Metastatic Pancreatic Carcinoma in the Ovary (tissue), 1 donor: ENCODE measurements around a stretch of chr4.

DNA sequence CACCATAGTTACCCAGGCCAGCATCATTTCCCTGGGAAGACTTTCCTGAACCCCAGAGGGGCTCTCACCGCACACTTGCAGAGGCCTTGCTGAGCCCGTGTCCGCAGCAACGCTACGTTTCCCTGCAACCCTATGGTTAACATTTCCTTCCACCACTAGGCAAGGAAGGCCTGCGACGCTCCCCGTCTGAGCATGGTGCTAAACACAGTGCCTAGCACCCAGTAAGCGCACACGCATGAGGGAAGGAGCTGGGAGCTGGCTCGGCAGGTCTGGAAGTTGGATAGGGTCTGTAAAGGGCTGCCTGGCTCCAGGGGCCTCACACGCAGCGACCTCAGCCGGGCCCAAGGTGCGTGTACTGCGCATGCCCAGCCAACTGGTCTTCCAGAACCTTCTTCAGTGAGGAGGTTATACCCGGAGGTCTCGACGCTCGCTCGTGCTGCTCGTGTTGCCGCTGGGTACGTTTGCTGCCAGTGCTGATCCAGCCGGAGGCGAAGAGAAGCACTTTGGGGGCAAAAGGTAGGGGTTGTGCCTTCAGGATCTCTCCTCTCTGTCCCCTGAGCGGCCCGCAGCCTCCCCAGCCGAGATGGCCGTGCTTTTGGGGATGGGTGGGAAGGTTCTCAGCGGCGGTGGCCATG, 3.6 kb upstream of the CXCL9 start:
- PRO-cap, result no peak

DNA sequence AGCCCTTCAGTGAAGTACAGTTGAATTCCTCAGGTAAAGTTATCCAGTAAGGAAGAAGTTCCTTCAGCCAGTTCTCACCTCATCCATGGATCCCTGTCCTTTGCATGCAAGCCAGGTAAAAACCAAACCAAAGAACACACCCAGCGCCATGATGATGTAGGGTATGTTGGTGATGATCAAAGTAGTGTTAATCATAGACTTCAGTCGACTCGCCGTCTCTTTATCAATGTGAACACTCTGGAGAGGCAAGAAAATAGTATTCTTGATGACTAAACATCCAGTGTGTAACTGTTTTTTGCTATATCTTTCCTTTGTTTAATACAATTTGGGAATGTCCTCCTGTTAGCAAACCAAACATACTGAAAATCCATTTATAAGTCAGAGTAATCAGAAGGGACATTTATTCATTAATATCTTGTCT, 15.0 kb upstream of the NUP54 start:
- PRO-cap, result no peak

DNA sequence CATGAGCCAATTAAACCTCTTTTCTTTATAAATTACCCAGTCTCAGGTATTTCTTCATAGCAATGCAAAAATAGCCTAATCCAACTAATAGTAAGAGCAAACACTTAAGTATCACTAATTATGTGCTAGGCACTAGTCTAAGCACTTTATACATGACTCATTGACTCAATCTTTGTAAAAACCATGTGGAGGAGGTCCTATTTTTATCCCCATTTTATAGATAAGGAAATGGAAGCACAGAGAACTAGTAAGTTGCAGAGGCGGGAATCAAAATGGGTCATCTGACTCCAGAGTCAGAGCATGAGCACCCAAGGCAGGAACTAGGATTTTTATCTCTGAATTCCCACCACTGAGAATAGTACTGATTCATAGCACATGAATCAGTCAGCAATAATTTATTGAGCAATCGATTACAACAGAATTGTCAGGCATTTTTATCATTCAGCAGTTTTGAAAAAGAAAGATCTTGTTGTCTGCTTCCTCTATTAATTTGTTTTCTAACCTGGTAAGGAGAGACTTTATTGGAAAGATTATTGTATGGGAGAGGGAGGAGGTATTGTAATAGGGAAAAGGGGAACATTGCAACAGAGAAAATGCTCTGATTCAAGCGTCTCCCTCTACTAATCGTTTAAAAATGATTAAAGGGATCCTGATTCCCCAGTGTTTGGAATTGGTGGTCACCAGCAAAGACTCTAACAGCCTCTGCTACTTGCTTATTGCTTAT, 19.2 kb downstream of the SCARB2 start:
- PRO-cap, result no peak

DNA sequence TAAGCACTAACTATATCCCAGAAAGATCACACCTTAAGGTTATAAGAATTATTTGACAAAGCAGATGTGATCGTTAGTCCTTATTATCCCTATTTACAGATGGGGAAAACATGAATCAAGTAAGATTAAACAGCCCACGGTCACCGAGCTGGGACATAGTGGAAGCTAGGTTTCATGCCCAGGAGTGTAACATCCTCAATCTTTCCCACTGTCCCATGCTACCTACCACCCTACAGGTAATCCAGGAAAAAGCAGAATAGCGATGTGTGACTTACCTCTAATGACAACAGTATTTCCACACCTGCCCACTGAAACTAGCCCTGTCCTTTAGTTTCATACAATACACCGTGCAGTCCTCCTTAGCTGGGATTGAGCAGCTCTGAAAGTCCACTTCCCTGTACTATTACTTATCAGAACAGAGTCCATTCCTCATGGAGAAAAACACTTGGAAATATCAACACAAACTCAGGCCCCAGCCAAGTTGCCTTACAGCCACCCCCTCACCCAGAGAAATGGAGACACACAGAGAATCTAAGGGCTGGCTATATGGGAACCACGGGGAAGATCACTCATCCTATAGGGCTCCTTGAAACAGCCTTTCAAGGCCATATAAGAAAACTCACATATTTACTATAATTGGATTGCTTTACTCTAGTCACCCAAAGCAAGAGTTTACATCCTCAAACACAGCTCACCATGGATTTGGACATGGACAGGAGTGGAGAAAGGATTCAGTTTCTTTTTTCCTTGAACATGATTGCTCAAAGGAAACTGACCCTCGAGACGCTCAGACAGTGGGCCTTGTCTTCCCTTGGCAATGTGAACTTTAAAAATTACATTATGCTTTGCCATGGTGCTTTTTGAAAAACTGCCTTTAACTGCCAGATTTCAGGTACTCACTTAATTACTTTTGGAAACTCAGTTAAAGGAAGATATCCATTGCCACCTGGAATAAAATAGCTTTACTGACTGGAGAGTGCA, 1.8 kb downstream of the SCARB2 start:
- PRO-cap, result no peak

GRCh38 chr4:76278536-76279148, 27.1 kb downstream of the FAM47E start:
- PRO-cap, result no peak

GRCh38 chr4:76307366-76308089, 995 bp downstream of the STBD1 start:
- PRO-cap, result unidirectional peak, minus-strand start at chr4:76307789

GRCh38 chr4:76601768-76602173, 166.7 kb downstream of the SHROOM3 start:
- PRO-cap, result no peak

- PRO-cap, result no peak
Measured at GRCh38 chr4:76621003-76621534, 186.0 kb downstream of the SHROOM3 start.

DNA sequence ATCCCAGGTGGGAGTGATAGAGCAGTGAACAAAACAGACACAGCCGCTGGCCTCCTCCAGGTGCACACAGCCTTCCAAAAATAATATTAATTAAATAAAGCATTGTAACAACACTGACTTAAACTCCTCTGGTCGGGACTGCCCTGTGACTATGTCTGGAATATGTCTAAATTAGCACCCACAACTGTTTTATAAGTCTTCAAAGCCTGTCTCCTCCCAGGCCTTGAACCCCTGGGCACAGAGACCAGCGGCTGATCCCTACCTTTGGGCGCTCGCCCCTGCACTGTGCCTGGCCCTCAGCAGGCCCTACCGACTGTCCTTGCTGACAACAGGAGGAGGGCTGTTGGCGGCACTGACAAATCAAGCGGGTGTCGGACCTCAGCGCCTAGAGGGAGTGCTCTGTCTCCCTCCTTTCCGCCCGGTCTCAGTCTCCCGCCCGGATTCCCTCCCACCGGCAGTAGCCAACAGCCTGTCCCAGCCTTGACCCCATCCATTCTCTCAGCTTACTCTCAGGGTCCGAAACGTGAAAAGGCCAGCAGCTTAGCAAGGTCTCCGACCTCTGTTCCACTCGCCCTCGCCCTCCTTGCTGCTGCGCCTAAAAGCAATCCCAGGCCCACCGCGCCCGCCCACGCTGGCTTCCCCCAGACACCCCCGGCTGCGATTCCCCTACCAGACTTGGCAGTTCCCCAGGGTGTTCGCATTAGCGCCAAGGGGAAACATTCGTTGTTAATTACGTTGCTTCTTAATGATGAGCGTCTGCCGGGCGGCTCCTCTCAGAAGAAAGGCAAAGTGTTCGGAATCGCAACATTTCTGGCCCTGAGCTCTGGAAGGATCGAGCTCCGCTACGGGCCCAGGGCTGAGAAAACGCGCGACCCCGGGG, 96.3 kb downstream of the SOWAHB start:
- PRO-cap, result no peak

DNA sequence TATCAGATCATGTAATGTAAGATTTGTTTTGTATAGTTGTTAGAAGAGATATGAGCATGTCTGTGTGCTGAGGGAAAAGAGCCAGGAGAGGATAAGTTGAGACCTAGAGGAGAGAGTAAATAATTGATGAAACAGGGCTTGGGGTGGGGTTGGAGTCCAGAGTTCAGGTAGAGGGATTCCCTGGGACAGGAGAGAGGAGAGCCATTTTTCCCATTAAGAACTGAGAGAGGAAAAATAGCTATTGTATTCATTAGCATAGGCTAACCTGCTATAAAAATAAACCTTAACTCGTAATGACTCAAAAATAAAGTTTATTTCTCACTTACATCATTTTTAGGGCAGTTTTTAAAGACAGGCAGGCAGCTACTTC, 4.6 kb upstream of the SOWAHB start:
- PRO-cap, result no peak

GRCh38 chr4:76962502-76962731, 12.9 kb downstream of the SEPTIN11 start:
- PRO-cap, result no peak

GRCh38 chr4:77002794-77003162, 53.2 kb downstream of the SEPTIN11 start:
- PRO-cap, result no peak

DNA sequence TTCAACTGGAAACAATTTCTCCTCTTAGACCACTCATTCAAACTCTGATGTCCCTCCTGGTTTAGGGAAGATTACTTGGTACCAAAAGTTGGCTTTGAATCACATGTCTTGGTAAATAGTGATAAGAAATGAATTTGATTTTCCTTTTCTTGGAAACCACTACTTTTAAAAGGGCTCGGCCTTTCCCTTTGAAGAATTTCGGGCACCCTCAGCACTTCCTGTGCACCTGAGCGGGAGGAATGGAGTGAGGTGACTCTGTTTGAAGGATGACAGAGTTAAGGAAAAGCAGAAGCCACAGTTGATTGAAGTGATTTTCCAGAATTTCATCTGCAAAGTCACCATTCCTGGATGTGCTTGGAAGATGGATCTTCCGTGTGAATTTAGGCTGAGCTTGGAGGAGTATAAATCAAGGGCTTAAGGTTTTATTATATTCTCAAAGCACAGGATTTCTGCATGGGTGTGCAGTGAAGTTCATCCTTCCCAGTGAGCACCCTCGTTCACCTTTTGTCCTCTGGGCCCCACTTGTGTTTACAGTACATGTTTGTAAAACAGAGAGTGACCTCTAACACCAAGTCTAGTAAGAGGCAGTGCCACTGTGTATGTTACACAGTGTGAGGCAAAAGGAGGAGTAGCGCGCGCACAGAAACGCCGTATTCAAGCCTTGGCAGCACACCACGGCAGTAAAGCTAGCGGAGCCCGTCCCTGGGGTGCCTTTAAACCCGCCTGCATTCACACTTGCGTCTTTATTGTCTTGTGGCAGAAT, 52.1 kb downstream of the CCNI start:
- PRO-cap, result no peak

- PRO-cap, result no peak
Measured at GRCh38 chr4:77034367-77035212, 41.2 kb downstream of the CCNI start.

GRCh38 chr4:77046754-77047345, 28.9 kb downstream of the CCNI start:
- PRO-cap, result no peak

GRCh38 chr4:77075121-77075868, 494 bp downstream of the CCNI start:
- PRO-cap, result bidirectional peak, plus-strand start at chr4:77075525, minus-strand start at chr4:77075403

GRCh38 chr4:77157429-77157510, 263 bp downstream of the CCNG2 start:
- PRO-cap, result no peak

- PRO-cap, result unidirectional peak, plus-strand start at chr4:77193682
Measured at GRCh38 chr4:77193306-77194073, 36.5 kb downstream of the CCNG2 start.

DNA sequence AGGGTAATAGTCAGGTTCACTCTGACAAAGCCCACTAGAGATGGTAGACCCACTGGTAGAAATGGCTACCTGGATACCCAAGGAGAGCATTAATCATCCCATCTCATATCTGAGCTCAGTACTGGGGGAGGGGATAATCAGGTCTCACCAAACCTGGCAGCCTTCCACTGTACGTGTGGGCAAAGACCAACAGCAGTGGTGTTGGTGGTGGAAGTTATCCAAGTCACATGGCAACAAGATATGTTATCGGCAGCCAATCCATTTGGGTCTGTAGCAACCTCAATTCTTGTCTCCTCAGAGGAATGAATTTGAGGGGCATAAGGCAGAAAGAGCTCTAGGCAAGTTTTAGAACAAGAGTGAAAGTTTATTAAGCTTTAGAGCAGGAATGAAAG, 67.0 kb upstream of the CXCL13 start:
- PRO-cap, result no peak

DNA sequence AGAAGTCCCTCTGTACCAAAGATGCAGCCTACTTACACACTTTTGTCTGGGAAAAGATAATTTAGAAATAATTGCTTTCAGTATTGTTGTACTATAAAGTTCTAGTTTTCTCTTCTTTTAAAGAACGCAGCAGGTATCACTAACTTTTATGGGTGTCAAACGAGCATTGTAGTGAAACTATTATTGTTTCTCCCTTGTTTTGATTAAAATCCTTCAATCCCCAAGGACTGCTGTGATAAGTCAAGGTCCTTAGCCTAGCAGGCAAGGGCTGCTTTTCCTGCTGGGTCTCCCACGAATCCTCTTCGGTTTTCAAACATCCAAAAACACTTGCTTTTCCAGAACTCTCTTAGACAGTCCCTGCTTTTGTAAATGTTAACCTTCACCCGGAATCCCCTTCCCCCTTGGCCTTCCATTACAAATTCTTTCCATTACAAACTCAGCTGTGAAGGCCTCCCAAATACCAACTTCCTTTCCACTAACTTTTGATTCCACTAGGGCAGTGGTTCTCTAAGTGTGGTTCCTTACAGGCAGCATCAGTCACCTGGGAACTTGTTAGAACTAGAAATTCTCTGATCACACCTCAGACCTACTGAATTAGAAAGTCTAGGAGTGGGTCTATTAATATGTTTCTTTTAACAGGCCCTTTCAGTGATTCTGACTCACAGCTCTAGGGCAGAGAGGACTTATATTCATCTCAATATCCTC, 19.2 kb upstream of the MRPL1 start:
- PRO-cap, result no peak